Skin of body (tissue), 2 donors: ENCODE measurements around a stretch of chr7.

DNA sequence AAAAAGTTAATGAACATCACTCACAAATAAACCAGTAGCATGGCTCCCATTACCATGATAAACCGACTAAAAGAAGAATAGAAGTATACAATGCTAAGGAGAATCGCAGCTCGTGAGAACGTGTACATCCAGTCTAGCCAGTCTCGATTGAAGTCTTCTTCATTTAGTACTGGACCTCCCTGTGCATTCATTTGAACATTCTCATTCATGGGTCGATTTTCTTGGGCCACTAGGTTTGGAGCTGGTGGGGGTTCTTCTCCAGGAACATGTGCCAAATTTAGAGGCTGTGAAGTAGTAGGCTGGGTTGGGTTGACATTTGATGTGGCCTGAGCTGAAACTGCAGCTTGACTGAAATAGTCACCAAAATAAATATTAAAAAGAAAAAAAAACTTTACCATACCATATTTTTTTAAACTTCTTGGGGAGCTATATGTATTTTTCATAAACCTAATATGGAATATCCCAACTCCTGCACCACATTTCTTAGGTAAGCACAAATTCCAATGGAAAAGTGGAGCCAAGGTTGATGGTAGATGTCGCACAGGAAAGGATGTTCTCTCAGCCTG is 59.7 kb downstream of the HERPUD2 start:
- RAMPAGE, long total RNA, result no peak

GRCh38 chr7:35753841-35754779 is 46.7 kb upstream of the SEPTIN7 start:
- RAMPAGE, long total RNA, result no peak

GRCh38 chr7:36126767-36127068 is 26.3 kb upstream of the EEPD1 start:
- RAMPAGE, long total RNA, result no peak

GRCh38 chr7:36272592-36273743 is 94.1 kb downstream of the MATCAP2 start:
- RAMPAGE, long total RNA, result no peak

DNA sequence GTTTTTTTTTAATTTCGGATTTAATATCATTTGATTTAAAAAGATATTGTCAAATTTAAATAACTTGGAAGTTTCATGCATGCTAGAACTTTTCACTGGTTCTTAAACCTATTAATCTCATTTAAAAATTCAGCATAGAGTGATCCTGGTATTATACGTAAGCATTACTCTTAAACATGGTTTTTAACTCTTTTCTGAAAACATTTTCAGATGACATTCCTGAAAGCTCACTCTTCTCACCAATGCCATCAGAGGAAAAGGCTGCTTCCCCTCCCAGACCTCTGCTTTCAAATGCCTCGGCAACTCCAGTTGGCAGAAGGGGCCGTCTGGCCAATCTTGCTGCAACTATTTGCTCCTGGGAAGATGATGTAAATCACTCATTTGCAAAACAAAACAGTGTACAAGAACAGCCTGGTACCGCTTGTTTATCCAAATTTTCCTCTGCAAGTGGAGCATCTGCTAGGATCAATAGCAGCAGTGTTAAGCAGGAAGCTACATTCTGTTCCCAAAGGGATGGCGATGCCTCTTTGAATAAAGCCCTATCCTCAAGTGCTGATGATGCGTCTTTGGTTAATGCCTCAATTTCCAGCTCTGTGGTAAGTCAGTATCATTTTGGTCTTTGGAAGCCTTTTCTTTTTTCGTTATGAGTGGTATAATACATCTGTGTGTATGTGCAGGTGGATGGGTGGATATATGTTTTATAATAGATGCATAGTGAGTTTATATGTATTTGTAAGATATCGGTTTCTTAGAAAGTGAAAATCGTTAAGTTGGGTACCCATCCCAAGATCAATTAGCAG is 16.5 kb downstream of the ANLN start:
- RAMPAGE, long total RNA, result no peak

DNA sequence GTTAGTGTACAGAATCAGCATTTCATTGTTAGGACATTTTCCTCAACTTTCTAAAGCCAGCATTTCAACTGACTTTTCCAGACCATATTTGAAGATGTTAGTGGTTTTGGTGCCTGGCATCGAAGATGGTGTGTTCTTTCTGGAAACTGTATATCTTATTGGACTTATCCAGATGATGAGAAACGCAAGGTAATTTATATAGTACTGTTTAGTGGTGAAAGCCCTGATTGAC is 53.9 kb downstream of the ANLN start:
- RAMPAGE, long total RNA, result no peak

DNA sequence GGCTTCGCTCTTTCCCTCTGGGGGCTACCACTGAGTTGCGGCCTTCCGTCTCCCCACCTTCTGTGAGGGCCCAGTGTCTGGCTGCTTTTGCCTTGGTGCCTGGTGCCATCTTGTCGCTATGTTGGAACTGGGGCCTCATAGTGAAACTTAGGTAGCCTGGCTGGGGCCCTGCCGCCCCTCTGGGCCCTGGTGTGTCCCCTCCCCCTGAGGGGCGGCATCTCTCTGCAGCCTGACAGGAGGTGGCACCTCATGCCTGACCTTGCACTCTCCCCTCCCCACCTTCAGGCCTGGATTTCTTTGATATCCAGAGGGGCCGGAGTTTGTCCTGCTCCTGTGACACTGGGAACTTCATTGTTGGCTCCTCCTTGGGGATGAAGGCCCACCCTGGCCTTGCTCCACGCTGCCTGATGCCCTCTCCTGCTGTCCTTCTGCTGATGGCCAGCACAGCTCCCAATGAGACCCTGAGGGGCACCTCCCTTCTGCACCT is 144.2 kb downstream of the ANLN start:
- RAMPAGE, long total RNA, result no peak

DNA sequence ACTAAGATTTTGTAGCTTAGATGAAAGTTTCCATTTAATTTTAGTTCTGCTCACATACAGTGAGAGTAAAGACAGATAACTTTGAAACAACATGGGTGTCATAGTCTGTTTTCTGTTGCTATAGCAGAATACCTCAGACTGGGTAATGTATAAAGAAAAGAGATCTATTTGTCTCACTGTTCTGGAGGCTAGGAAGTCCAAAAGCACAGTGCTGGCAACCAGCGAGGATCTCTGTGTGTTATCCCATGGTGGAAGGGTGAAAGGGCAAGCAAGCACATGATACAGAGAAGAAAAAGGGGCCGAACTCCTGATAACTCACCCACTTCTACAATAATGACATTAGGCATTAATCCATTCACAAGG is 28.0 kb upstream of the AOAH start:
- RAMPAGE, long total RNA, result no peak

DNA sequence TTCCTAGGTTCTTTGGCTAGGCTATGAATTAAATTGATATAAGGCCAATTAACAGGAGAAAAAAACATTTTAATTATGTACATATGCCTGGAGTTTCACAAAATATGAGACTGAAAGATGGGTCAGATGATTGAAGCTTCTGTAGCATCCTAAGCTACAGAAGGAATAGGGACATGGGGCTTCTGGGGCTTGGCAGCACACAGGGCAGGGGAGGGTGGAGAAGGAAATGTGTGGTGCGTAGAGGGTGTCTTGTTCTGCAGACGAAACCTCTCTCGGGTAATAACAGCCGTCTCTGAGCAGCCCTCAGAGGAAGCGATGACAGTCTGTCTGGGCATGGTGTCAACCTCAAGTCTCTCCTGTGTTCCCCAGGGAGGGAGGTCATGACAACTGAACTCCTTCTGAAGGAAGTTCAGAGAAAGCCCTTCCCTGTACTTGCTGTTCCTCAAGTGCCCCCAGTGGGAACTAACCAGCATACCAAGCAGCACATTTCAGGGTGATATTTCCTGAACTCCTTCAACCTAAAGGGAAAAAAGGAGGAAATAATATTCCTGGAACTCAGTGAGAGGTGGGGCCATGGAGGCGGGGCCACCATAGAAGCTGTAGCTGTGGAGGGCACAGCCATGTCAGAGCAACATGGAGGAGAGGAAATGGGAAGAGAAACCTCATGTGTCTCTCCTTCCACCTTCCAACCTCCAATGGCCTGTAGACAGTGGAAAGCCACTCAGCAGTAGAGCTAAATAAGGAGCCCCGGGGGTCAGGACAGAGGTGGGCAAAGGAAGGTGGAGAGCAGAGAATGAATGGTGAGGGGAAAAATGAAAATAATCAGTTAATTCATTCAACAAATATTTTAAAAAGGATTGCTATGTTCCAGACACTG is 60.7 kb upstream of the AOAH start:
- RAMPAGE, long total RNA, result no peak

GRCh38 chr7:36943294-36944010 is 219.2 kb upstream of the AOAH start:
- RAMPAGE, long total RNA, result no peak

GRCh38 chr7:36947425-36948335 is 223.4 kb upstream of the AOAH start:
- RAMPAGE, long total RNA, result no peak

- RAMPAGE, long total RNA, result no peak
Measured at GRCh38 chr7:37438794-37439405, 9.8 kb downstream of the ELMO1 start.

- RAMPAGE, long total RNA, result no peak
Measured at GRCh38 chr7:37950093-37950687, 29.8 kb downstream of the EPDR1 start.

GRCh38 chr7:38303739-38304362 is 125.8 kb downstream of the STARD3NL start:
- RAMPAGE, long total RNA, result no peak

- RAMPAGE, long total RNA, result no peak
Measured at GRCh38 chr7:38317342-38318022, 139.4 kb downstream of the STARD3NL start.

DNA sequence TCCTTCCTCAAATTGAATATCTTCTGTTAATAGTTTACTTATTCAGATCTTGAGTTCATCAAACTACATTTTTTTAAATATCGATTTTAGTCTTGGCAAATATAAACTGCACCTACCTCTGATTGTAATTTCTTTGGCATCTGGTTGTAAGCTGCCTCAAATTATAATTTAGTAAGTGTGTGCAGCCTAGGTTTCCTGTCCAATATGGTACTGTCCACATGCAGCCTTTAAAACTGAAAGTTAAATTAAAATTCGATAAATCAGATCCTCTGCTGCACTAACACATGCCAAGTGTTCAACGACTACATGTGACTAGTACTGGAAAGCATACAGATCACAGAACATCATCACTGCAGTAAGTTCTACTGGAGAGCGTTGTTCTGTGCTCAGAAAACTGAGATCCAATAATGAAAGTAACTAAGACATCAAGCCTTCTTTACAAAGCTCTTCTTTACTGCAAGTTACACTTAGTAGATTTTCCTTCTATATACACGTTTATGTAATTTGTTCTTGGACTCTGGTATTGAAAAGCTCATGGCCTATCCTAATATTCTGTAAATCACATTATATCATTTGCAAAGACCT is 77.8 kb downstream of the VPS41 start:
- RAMPAGE, long total RNA, result no peak

DNA sequence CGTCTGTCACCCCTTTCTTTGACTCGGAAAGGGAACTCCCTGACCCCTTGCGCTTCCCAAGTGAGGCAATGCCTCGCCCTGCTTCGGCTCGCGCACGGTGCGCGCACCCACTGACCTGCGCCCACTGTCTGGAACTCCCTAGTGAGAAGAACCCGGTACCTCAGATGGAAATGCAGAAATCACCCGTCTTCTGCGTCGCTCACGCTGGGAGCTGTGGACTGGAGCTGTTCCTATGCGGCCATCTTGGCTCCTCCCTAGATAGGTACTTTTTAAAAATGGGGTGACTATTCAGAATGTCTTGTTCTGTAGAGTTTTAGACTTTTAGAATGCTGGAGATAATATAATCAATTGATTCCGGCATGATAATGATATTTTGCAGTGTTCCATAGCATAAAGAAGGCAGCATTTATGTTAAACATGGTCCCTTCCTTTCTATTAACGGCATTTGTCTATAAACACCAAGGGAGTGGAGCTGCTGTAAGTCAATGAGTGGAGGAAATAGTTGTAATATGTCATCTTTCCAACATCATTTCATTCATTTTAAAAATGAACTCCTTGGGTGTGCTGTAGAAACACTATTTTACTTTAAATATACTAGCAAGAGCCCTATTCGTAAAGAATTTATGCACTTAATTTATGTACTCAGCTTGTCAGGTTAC is 35.7 kb downstream of the POU6F2 start:
- RAMPAGE, long total RNA, result no peak

- RAMPAGE, long total RNA, result no peak
Measured at GRCh38 chr7:39014657-39015023, 36.9 kb downstream of the POU6F2 start.

DNA sequence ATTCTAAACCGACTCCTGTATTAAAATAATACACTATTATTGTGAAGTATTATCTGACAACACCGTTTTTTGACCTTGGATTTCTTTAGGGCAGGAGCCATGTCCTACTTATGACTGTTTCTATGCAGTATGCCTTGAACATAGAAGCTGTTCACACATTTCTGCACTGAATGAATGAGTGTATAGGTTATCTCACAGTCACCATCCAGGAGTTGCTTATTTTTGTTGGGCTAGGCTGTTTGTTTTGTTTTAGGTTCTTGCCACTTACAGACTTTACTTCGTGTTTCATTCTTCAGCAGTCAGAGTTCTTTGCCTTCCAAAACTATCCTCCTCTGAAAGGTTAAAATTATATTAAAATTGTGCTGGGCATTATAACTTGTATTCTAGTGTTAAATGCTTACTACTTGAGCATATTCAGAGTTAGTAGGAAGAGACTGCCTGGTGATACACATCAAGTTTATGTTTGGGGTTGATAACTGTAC is 1.6 kb downstream of the RALA start:
- RAMPAGE, long total RNA, result no peak

- RAMPAGE, long total RNA, result no peak
Measured at GRCh38 chr7:39663710-39664897, 40.7 kb downstream of the RALA start.